HT1080 (cell line): ENCODE measurements around a stretch of chr10.

DNA sequence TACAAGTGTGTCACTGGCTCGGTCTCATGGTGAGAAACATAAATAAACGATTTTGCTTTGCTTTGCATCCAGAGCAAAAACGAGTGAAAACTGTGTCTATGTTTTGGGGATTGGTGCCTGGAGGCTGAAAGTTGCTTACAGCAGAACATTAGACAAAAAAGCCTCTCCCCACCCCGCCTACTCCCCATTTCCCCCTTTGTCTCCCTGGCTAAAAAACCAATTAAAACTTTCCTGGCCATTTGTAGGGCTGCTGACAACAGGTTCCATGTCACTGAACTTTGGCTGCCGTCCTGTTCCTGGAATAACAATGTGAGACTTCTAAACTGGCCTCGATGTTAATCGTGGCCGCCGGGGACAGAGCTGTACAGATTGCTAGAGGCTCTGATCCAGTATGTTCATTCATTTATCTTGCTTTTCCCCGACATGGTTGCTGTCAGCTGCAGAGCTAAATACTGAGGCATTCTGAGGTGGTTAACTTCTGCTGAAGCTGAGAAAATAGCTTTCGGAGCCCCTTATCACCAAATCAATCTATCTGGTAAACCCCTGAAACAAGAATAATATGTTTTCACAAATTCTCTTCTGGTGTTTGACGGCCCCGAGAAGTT, 271.7 kb downstream of the GFRA1 start:
RAMPAGE:
- cytosol, long total RNA: no peak
- long total RNA: no peak
- nucleus, long total RNA: no peak

RAMPAGE:
- cytosol, long total RNA: no peak
- long total RNA: no peak
- nucleus, long total RNA: no peak
Measured at GRCh38 chr10:116056727-116057450, 216.1 kb downstream of the GFRA1 start.

GRCh38 chr10:116271837-116272488, 1.0 kb downstream of the GFRA1 start:
RAMPAGE:
- cytosol, long total RNA: no peak
- long total RNA: no peak
- nucleus, long total RNA: no peak

DNA sequence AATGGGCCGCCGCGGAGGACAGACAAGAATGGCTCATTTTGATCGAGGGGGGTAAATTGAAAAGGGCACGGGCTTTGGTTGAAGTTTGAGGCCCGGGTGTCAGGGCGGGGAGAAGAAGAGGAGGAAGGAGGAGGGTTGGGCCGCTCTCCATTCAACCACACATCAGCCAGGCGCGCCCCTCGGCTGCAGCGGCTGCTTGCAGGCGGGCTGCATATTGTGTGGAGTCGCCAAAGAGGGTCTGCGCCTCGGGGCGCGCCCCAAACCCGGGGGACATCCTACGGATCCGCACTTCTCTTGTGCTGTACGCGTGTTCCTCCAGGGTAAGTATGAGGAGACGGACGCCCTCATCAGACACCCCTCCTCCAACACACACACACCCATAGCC, 1.4 kb upstream of the GFRA1 start:
RAMPAGE:
- cytosol, long total RNA: no peak
- long total RNA: no peak
- nucleus, long total RNA: no peak

GRCh38 chr10:116787836-116788441, 45.6 kb upstream of the HSPA12A start:
RAMPAGE:
- cytosol, long total RNA: no peak
- long total RNA: no peak
- nucleus, long total RNA: no peak

DNA sequence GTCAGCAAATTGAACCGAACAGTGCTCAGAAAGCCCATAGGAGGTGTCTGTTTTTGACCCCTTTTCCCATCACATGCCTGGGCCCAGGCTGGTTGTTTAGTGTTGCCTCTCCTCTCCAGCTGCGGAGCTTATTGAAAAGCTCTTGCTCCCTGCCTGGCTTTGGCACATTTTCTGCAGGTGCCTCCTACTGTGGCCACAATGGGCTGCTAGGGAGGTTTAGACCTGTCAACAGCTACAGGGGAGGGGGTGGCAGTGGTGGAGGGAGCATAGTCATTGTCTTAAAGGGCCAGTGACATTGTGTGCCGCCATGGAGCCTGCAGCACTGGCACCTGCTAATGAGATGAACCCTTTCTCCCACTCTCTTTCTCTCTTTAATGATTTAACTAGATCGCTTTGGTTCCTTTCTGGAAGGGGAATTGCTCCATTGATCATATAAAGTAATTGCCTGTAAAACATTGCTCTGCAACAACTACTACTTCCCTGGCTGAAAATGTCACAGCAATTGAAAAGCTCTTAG, 13.2 kb upstream of the ENO4 start:
RAMPAGE:
- cytosol, long total RNA: no peak
- long total RNA: no peak
- nucleus, long total RNA: no peak

GRCh38 chr10:116940303-116940923, 64.6 kb downstream of the SHTN1 start:
RAMPAGE:
- cytosol, long total RNA: no peak
- long total RNA: no peak
- nucleus, long total RNA: no peak

RAMPAGE:
- cytosol, long total RNA: no peak
- long total RNA: no peak
- nucleus, long total RNA: no peak
Measured at GRCh38 chr10:117126346-117126566, 11.8 kb downstream of the VAX1 start.

DNA sequence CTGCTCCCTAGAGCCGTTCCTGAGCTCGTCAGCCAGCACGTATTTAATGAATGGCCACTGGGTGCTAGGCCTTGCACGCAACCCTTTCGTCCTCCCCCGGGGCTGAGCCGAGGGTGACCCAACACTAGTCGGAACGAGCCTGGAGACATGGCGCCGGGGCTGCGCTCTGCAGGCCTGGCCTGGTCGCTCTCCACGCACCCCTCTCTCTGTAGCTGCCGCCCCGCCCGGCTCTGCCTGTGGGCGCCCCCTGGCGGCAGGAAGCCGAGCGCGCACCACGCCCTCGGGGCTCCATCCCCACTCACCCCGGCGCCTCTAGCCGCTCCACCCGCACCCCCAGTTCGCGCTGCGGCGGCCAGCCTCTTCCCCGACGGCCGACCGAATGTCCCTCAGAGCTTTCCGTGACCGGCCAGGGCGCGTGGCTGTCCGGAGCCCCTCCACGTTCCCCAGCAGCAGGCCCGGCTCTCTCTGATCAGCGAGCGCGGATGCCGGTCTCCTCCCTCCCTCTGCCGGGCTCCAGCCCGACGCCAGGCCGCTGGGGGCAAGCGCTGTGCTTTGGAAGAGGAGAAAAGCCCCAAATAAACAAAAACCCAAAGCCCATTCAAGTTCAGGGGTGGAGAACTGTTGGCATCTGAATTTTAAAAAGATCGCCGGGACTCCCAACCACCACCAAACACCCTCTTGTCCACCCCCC, 29.1 kb upstream of the KCNK18 start:
RAMPAGE:
- cytosol, long total RNA: no peak
- long total RNA: no peak
- nucleus, long total RNA: no peak

GRCh38 chr10:117285175-117285444, 44.2 kb downstream of the SLC18A2 start:
RAMPAGE:
- cytosol, long total RNA: no peak
- long total RNA: no peak
- nucleus, long total RNA: no peak

RAMPAGE:
- cytosol, long total RNA: no peak
- long total RNA: no peak
- nucleus, long total RNA: no peak
Measured at GRCh38 chr10:117286321-117287150, 45.6 kb downstream of the SLC18A2 start.

GRCh38 chr10:117461246-117461792, 81.2 kb upstream of the EMX2 start:
RAMPAGE:
- cytosol, long total RNA: no peak
- long total RNA: no peak
- nucleus, long total RNA: no peak

DNA sequence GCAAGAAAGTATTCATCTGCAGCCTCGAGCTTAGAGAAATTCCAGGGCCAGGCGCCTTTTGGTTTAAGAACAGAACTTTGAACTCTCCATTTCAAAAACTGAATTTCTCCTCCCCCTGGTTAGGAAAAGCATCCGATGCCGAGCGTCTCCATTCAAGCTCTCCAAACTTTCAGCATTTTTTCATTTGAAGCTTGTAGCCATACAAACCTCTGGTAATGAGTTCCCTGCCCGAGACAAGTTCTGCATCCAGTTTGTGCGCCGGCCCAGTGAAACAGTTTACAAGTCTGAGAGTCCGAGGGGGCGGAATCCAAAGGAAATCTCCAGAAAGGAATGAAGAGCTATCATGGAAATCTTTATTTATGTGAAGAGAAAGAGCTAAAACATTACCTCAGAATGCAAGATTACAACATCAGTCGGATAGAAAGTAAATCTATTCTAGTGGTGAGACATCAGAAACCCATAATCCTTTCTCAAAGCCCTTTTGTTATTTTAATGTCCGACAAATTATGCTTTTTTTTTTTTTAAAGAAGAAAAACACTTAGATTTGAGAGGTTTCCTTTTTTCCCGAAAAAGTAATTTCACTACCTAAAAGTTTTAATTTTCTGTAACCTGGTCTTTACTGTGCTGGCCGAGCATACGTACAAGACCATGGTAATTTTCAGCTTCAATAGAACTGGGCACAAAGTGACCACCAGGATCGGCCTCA, 69.7 kb downstream of the FAM204A start:
RAMPAGE:
- cytosol, long total RNA: no peak
- long total RNA: no peak
- nucleus, long total RNA: no peak

RAMPAGE:
- cytosol, long total RNA: no peak
- long total RNA: no peak
- nucleus, long total RNA: no peak
Measured at GRCh38 chr10:118704560-118705258, 50.1 kb downstream of the CACUL1 start.

DNA sequence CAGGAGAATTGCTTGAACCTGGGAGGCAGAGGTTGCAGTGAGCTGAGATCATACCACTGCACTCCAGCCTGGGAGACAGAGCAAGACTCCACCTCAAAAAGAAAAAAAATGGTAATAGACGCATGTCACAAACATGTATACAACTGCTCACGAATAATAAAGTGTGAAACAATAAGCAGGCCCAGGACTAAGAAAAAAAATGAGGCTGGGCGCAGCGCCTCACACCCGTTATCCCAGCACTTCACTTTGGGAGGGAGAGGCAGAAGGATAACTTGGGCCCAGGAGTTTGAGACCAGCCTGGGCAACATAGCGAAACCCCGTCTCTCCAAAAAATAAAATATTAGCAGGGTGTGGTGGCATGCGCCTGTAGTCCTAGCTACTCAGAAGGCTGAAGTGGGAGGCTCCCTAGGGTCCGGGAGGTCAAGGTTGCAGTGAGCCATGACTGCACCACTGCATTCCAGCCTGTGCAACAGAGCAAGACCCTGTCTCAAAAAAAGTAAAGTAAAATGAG, 11.6 kb downstream of the NANOS1 start:
RAMPAGE:
- cytosol, long total RNA: no peak
- long total RNA: no peak
- nucleus, long total RNA: no peak

DNA sequence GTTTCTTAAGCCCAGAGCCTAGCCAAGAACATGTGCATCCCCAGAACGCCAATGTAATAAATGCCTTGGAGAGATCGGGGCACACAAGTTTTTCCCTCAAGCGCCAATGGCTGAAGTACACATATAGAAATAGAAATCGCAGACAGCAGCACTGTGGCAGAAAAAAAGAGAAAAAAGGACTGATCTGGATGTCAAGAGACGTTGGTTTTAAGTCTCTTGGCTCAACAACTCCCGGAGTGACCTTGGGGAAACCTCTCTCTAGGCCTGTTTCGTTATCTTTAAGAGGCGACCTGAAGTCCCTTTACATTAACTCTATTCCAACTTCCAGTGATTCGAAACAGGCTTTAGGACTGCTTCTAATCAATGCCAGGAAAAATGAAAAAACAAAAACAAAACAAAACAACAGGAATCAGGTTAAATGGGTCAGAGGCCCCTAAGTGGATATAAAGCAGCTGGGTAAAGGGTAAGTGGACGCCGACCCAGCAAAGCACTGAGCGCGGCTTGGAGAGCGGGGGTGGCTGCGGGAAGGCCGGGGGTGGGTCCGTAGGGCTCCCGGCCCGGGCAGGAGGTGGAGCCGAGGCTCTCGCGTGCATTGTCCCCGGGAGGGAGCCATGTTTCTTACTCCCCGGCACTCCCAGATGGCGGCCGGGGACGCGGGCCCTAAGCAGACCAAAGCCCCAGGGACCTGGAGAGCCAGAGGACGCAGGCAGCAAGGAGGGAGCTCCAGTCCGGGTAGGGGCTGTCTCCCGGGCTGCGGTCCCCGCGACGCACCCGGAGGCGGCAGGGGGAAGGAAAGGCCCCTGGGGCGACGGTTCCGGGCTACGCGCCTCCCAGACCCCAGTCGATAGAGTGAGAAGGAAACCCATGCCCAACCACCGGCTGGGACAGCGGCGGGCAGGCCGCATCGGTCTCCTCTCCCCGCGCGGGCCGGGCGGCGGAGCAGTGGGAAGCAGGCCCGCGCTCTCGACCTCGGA, 721 bp downstream of the EIF3A start:
RAMPAGE:
- cytosol, long total RNA: no peak
- long total RNA: no peak
- nucleus, long total RNA: no peak

DNA sequence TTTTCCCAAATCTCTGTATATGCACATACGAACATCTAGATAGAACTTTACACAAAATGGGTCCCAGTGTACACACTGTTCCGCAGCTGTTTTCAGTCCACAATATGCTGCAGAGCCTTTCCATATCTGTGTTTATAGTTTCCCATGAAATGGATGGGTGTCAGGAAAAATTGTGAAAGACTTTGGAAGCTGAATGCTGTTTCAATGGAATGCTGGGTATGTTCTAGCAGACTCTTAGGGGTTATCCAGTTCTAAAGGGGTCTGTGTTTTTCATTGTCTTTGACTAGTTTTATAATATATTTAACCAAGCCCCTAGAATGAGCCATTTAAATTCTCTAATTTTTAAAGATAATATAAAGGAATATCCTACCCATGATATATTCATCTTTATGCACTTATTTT, 13.9 kb downstream of the GRK5 start:
RAMPAGE:
- cytosol, long total RNA: no peak
- long total RNA: no peak
- nucleus, long total RNA: no peak

DNA sequence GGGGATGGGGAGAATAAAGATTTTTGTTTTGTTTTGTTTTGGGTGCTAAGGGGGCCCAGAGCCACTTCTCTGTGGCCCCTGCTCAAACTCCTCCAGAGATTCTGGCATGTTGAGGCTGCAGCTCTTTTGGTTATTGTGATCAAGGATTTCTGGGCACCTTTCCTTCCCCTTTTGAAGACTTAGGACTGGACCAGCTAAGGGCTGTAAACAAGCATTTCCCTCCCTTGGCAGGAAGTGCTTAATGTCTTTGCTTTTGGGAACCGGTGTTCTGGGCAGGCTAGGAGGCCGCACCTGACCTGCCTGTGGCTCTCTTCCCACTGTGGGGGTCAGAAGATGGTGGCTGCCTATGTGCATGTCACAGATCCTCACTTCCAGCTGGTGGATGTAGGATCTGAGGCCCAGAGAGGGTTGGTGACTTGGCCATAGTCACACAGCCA, 81.8 kb downstream of the GRK5 start:
RAMPAGE:
- cytosol, long total RNA: no peak
- long total RNA: no peak
- nucleus, long total RNA: no peak

DNA sequence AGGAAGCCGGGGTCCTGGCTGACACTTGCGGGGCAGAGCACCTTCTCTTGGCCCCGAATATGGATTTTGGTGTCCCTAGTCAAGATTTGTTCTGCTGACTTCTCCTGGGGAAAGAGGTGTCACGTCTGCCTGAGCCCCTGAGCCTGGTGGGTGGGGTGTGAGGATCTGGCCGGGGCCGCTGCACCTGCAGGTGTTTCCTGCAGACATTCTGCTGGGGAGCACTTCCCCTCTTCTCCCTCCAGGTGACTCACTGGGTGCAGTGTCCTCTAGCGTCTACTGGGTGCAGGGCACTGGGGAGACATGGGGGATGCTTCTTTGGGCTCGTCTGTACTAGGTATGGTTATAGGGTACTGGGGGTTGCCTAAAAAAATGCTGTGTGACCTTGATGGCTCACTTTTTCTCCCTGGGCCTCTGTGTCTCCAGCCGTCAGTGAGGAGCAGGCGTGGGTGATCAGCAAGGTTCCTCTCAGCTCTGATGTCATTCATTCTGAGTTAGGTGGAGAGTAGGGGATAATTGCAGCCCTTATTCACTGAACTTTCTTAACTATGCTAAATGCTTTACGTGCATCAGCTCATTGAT, 99.3 kb downstream of the GRK5 start:
RAMPAGE:
- cytosol, long total RNA: no peak
- long total RNA: no peak
- nucleus, long total RNA: no peak

RAMPAGE:
- cytosol, long total RNA: no peak
- long total RNA: no peak
- nucleus, long total RNA: no peak
Measured at GRCh38 chr10:119330877-119331845, 123.8 kb downstream of the GRK5 start.